Amniotic epithelial cell (primary cell): ENCODE results near the genes FMOD and REN.

DNA sequence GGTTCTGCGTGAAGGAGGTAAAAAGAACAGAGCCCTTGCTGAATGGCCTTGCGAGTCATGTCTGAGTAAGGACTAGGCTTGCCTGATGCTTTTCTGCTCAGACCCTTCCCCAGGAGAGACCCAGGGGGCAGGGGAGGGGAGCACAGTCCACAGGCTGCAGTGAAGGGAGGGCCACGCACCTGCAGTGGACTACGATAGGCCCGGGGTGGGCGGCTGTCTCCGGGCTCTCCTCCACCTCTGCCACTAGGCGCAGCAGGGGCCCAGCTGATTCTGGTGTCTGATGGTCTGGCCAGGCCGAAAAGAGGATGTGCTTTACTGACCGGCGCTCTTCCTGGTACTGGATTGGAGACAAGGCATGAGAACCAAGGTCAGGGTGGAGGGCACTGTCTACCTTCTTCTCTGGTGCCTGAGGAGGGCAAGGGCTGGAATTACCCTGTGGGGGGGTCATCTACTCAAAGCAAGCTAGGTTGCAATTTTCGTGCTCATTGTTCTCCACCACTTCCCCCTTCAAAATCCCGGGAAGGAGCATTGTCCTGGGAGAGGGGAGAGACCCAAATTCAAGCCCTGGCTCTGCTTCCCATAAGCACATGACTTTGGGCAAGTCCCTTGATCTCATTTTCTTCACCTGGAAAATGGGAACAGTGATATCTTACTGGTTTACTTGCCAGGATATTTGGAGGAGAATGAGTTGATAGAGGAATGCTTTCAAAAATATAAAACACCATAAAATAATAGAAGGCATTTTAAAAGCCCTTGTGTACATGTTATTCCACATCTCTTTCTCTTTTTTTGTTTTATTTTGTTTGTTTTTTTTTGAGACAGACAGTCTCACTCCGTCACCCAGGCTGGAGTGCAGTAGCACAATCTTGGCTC is 7.8 kb downstream of the PTPN7 start:
- RRBS = 88% methylated on average over 2 of the region's 14 CpGs

- RRBS = no CpG with 5 or more reads among the region's 4 CpGs
Observed at GRCh38 chr1:202492915-202493338, 144.4 kb downstream of the PPP1R12B start.

GRCh38 chr1:202540530-202541247 is 169.6 kb downstream of the SYT2 start:
- RRBS = no CpG with 5 or more reads among the region's 2 CpGs

- RRBS = no CpG with 5 or more reads among the region's 3 CpGs
Observed at GRCh38 chr1:202545680-202546191, 164.5 kb downstream of the SYT2 start.

DNA sequence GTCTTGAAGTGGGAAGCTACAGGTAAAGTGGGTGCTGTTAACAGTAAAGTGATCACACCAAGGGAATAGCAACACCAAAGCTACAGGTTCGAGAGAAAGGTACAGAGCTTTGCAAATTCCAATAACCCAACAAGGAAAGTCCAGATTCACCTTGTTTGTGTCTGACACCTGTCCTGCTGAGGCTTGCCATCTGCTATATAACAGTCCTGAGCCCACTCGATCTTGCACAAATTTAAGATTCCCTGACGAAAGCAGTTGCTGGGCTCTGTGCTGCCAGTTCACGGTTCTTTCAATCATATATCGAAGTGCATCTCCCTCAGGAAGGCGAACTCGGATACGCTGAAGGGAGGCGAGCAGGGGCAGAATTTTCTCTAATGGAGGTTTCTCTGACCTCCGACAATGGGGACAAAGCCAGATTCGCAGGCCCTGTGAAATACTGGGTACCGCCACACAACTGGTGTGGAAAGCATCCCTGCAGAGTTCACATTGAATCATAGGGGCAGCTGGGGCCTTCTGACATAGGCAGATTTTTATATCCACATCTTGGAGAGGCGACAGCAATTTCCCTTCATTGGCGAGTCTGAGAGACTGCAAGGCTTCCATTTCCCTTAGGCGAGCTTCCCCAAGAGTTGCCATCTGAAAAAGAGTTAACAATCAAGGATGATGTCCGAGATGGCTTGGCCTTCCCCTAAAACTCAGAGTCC is 23.1 kb upstream of the SYT2 start:
- RRBS = no CpG with 5 or more reads among the region's 16 CpGs

GRCh38 chr1:202861399-202862300 is 27.3 kb downstream of the RABIF start:
- RRBS = 9% methylated on average over 4 of the region's 51 CpGs

- RRBS = no CpG with 5 or more reads among the region's 5 CpGs
Observed at GRCh38 chr1:202890454-202890861, 1.5 kb upstream of the RABIF start.

DNA sequence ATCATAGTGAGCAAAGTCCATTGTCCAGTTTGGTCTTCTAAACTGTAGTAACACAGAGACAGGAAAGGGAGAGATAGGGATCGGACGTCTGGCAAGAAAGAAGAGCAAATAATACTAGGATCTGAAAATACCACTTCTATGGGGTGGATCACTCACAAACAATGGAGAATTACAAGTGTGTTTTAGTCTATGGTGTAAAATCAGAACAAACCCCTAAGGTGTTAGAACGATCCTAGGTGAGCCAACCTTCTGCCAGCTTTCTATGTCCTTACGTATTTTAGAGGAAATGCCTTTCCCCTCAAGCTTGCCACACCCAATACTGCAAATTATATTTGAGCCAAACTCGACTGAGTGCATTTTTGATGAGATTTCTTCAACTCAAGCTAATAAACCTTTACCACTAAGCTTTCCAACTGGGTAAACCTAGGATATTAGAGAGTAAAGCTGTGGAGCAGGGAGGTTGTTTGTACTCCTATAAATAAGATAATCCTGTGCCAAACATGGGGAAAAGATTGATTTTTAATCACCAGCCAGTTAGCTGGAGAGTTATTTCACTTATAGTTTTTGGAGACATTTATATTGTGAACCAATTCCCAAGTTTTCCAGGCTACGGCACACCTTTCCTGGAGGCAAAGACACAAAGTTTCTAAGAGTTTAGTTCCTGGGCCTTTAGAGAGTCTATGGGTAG is 3.7 kb downstream of the ADIPOR1 start:
- RRBS = no CpG with 5 or more reads among the region's 6 CpGs

- RRBS = no CpG with 5 or more reads among the region's 7 CpGs
Observed at GRCh38 chr1:203300758-203301360, 4.5 kb upstream of the BTG2 start.

GRCh38 chr1:203350949-203351564 is at the start of gene FMOD:
TSS of gene FMOD (minus strand) at chr1:203351122.
- RRBS = no CpG with 5 or more reads among the region's 18 CpGs

DNA sequence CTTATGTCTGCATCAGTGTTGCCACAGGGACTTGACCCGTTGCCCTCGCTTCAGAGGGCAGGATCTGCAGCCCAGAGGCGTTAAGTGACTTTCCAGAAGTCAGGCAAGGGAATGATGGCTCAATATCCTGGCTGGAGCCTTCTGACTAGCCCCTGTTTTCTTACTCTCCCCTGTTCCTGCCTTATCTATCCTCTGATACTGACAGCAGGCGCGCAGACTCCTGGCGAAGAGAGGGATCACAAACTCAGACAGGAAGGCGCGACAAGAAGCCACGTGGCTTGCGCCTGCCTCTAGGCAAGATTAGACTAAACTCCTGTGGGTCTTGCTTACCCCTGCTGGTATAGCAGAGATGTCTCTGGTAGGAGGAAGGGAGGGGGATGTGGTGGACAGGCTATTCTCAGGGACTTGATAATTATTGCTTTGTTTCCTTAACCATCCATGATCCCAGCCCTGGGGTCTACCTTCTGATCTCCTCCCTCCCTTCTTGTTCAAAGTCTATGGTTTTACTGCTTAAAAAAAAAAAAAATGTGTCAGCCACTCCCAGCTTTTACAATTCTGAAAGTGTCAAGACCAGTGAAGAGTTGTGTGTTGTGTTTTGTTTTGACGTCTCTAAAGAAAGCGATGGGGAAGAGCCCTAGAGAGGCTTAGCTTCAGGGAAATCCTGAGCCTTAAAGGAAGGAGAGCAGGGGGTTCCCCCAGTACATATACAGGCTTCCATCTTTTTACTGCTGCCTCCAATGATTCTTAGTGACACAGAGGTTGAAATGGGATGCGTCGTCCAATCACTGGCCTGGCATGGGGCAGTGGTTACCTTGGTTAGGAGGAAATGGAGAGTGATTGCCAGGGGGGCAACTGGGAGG is 13.7 kb upstream of the FMOD start:
- RRBS = no CpG with 5 or more reads among the region's 14 CpGs

DNA sequence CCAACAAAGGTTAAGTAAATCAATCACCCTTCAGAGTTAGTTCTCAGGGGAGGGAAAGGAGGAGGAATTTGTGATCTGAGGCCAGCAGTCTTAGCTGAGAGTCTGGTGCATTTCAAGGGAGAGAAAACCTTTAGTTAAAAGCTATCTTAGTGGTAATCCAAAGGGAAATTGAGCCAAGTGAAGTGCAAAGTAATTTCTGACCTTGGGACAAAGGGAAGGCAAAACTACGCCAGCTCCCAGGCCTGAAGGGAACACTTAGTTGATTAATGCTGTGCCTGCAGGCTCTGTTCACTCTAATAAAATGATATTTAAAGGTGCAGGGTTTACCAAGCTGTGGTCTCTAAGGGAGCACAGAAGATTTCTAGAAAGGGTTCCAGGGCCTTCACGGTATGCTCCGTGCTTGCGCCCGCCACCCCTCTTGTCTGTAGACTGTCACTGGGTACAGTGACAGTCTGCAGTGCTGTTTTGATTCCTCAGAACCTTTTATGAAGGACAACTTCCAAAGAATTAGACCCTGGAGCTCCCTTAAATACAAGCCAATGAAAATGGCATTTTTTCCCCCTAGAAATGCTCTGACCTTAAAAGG is 23.2 kb upstream of the FMOD start:
- RRBS = no CpG with 5 or more reads among the region's 5 CpGs

- RRBS = no CpG with 5 or more reads among the region's 5 CpGs
Observed at GRCh38 chr1:203558093-203558848, 64.3 kb downstream of the OPTC start.

DNA sequence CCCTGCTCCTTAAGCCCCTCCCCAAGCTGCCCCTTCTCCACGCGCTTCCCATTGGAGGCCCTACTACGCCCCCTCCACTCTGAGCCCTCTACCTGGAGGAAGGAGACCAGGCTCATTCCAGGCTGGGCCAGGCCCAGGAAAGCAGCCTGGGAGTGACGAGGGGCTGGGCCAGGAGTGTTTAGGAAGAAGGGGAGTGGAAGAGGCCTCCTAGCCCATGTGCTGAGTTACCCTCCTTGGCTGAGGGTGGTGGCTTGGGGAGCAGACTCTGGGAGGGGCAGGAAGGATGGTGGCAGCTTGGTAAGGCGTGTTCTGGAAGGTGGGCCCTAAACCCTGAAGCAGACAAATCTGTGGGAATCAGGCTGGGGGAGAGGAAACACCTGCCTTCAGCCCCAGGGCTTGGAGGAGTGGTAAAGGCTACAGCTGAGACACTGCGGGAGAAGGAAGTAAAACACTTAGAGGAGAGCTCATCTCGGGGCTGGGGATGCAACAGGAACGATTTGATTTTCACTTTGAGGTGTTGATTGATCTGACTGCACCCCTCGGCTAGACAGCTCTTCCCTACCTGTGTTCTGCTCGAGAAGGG is 2.1 kb downstream of the ATP2B4 start:
- RRBS = no CpG with 5 or more reads among the region's 10 CpGs

GRCh38 chr1:203699379-203699876 is 65.6 kb upstream of the LAX1 start:
- RRBS = no CpG with 5 or more reads among the region's 8 CpGs

GRCh38 chr1:204142230-204142800 is 9.5 kb downstream of the ETNK2 start:
- RRBS = no CpG with 5 or more reads among the region's 3 CpGs

- RRBS = no CpG with 5 or more reads among the region's 4 CpGs
Observed at GRCh38 chr1:204166259-204166583, at the start of gene REN. TSS of gene REN (minus strand) at chr1:204166337.

GRCh38 chr1:204248988-204249790 is 35.4 kb upstream of the GOLT1A start:
- RRBS = no CpG with 5 or more reads among the region's 4 CpGs

- RRBS = no CpG with 5 or more reads among the region's 4 CpGs
Observed at GRCh38 chr1:204270912-204271510, 57.2 kb upstream of the GOLT1A start.

DNA sequence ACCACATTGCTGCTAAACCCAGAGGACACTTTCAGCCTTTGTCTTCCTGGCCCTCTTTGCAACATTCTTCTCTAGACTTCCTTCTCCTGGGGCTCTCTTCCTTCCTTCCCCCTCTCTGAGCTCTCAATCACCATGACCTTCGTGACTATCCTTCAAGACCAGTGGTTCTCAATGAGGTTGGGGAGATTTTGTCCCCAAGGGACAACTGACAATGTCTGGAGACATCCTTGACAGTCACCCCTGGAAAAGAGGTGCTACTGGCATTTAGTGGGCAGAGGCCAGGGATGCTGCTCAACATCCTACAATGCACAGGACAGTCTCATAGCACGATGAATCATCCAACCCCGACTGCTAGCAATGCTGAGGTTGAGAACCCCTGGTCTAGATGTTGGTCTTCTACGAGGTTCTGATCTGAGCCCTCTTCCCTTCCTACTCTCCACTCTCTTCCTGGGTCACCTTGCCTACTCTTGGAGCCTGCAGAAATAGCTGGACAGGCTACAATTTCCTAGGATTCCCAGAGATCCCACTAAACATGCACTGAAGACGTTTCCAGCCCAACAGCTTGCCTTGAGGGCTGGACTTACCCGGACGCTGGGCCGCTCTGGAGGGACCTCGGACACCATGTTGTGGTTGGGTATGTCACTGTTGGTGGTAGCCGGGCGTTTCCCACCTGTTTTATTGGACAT is 59.4 kb upstream of the GOLT1A start:
- RRBS = 95% methylated on average over 5 of the region's 11 CpGs